Epithelial cell of proximal tubule (primary cell): ENCODE measurements around the genes DENND10 and PRDX3.

DNA sequence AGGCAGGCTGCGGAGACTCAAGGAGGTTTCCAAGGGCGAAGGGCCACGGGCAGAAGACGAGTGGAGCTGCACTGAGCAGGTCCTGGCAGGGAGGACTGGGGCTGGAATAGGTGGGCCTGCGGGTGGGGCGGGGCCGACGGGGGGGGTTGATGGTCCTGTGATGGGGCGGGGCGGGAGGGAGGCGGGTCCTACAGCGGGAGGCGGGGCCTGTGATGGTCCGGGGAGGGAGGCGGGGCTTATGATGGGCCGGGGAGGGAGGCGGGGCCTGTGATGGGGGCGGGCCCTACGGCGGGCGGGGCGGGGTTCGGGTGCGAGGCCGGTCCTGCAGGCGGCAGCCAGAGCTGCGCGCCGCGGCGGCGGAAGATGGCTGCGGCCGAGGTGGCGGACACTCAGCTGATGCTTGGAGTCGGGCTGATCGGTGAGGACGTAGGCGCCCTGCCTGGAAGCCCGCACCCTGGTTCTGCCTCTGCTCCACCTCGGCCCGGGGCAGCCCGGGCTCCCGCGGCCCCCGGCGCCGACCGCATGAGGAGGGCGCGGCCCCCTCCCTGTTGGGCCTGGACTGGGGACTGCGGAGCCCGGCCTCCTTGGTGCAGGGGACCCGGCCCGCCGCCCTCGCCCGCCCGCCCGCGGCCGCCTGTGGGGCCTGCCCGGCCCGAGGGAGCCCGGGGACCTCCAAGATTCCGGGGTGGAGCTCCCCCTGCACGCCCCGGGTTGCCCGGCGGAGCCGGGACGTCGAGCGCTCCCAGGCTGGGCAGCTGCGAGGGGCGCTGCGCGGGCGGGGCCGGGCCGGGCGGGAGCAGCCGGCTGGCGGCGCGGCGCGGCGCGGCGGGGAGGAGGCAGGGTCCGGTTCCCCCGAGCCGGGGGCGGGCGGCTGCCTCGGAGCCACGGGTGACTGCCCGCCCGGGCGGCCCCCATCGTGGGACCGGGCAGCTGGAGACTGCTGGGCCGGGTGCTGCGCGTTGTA, at the start of gene DENND10:
Gene DENND10 (plus strand): TSS at position 334 of the 964 bp plus-strand sequence.
- RAMPAGE, long total RNA: no peak
- RRBS: 1% methylated on average over 52 of the region's 106 CpGs

DNA sequence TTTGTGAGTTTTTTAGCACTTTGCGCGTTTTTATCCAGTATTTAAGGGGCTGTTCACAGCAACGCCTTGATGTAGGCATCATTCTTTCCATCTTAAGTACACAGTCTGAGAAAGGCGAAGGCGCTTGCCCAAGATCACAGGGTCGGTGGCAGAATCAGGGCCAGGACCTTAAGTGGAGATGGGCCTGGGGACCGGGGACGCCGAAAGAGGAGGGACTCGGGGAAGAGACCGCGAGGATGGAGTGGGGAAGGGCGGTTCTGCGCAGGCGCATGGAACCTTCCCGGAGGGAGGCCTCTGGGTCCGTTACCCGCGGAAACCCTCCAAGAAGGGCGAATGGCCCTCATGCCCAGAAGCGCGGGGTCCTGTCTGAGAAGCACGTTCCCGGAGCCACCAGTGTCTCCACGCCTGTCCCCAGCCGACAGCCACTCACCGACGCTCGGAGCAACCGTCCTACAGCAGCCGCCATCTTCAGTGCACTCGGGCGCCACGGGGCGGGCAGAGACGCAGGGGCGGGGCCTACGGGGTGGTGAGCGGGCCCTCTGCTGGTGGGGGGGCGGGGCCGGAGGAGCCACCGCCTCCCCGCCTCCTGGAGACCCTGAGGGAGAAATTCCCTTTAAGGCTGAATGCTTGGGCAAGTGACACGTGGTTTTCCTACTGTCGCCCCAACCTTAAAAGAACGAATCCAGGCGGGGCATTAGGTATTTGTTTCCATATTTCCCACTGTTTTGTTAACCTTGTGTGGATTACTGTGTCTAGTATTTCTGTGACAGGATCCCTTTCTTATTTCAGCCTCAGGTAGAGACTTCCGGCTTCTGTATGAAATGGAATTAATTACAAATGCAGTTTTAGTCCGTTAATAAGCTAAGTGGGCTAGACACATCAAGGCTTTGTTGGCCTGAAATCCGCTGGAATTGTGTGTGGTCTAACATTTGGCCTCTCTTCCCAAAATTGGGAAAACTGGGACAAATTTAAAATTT, at the start of gene PRDX3:
Gene PRDX3 (minus strand): TSS at position 488 of the 977 bp plus-strand sequence.
- RAMPAGE, long total RNA: start-site peak on the minus strand centred at position 482 of the sequence, 19 bp wide, 1,932 and 611 reads in 2 replicates
- RRBS: under 1% methylated on average over 15 of the region's 50 CpGs

DNA sequence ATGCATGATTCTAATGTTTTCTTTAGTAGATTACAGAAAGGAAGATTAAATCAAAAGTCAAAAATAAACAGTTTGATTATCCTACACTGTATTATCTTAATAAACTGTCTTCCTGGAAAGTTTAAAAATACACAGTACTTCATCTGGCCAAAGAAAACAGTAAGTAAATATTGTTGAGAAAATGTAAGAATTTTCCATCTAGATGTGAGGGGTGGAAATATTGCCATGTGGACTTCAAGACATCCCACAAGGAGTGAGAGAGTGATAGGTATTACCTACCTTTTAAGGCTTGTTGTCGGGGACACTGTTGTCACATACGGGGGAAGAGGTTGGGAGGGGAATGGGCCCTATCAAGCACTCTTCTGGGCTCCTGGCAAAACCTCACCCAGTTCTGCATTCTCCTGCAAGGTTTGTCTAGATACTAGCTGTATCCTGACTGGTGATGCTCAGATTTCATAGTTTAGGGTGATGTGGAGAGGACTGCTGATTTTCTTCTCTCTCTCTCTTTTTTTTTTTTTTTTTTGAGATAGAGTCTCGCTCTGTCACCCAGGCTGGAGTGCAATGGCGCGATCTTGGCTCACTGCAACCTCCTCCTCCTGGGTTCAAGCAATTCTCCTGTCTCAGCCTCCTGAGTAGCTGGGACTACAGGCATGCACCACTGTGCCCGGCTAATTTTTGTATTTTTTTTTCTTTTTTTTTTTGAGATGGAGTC, 18.0 kb downstream of the GRK5 start:
- RAMPAGE, long total RNA: no peak
- RRBS: no CpG with 5 or more reads among the region's 6 CpGs

DNA sequence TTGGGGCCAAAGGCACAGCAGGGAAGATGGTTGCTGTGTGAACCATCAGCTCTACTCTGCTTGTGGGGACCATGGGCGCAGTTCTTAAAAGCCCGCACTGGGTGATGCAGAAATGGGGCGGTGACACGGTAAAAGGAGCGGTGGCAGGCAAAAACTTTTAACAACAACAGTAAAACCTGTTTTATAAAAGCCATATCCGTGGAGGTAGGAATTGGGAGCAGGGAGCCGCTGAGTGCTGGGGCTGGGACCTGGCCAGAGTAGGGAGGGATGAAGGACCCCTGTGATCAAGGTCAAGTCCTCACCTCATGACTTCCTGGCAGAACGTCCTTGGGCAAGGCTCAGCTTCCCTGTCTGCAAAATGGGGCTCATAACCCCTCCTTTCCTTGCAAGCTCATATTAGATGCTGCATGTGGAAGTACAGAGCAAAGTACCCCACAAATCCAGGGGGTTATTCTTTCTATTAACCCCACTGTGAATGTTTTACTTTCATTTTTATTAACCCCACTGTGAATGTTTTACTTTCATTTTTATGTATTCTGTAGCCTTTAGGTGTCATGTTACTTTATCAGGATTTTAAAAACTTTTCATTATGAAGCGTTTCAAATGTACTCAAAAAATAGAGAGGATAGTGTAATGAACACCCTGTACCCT, 78.3 kb downstream of the GRK5 start:
- RAMPAGE, long total RNA: no peak
- RRBS: no CpG with 5 or more reads among the region's 9 CpGs

GRCh38 chr10:119288304-119289161, 81.2 kb downstream of the GRK5 start:
- RAMPAGE, long total RNA: no peak
- RRBS: no CpG with 5 or more reads among the region's 11 CpGs

GRCh38 chr10:119341007-119341945, 133.9 kb downstream of the GRK5 start:
- RAMPAGE, long total RNA: no peak
- RRBS: no CpG with 5 or more reads among the region's 13 CpGs

- RAMPAGE, long total RNA: no peak
- RRBS: no CpG with 5 or more reads among the region's 12 CpGs
These were observed 134.6 kb downstream of the GRK5 start for GRCh38 chr10:119341946-119342454.

DNA sequence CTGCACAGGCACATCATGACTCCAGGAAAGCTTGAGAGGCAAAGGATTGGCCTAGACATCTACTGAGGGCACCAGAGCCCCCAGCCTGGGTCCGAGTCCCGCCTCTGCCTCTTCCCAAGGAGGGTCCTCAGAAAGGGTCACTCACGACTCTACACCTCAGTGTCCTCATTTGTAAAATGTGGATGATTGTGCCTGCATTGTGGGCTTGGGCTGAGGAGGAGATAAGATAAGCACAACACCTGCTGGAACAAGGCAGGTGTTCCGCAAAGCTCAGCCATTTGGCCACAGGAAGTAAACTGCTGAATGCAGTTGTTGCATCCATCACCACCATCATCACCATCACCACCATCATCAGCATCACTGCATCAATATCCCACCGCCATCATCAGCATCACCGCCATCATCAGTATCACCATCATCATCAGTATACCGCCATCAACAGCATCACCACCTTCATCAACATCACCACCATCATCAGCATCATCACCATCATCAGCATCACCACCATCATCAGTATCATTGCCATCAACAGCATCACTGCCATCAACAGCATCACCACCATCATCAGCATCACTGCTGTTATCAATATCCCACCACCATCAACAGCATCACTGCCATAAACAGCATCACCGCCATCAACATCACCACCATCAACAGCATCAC, 116.0 kb downstream of the RGS10 start:
- RAMPAGE, long total RNA: no peak
- RRBS: no CpG with 5 or more reads among the region's 8 CpGs

DNA sequence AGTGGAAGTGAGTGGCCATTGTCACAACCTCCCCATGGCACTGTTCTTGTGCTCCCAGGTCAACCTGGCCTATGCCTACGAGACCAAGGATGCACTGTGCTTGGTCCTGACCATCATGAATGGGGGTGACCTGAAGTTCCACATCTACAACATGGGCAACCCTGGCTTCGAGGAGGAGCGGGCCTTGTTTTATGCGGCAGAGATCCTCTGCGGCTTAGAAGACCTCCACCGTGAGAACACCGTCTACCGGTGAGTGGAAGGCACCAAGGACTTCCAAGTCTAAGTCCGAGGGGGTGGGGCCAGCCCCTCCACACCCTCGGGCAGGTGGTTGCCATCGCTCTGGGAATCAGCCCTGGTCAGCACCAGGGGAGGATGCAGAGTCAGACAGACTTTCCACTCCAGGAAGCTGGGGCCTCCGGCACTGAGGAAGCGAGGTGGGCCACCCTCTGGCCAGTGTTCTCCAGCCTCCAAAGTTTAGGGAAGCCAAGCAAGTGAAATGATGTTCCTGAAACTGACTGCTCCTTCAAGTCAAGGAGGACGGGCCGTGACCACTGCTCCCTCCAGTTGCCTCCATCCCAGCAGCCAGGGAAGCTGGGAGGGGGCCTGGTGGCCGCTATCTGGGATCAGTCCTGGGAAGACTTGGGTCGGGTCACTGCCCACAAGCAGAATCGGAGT, 105.8 kb downstream of the RGS10 start:
- RAMPAGE, long total RNA: no peak
- RRBS: no CpG with 5 or more reads among the region's 18 CpGs

DNA sequence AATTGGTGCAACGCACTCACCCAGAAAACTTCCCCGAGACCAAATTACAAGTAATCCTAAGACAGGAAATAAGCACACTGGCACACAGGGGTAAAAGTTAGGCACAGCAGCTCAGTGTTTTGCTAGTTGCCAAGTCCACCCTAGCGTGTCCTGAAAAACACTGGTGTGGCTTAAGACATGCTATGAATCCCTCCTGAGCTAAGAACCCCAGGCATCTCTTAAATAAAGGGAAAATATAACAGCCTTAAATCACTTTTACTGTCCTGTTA, 1.8 kb upstream of the RGS10 start:
- RAMPAGE, long total RNA: no peak
- RRBS: no CpG with 5 or more reads among the region's 3 CpGs

- RAMPAGE, long total RNA: no peak
- RRBS: no CpG with 5 or more reads among the region's 19 CpGs
These were observed 1.1 kb upstream of the INPP5F start for GRCh38 chr10:119724343-119725461.

DNA sequence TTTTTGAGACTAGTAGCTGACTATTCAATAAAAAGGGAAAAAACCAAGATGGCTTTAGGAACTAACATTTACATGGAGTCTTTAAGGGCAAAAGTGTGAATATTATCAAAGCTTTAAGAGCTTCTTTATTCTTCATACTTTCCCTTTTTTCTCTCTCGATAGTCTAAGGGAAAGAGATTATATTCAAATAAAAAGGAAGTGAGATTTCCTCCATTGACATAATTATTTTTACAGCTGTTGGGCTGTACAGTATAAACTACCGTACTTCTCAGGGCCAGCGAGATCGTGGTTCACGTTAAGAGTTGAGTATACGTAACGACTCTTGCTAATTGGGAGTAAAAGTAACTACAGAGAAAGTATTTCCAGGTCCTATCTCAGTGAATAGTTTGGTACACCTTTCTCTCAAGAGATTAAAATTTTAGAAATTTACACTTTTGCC, 57.7 kb downstream of the INPP5F start:
- RAMPAGE, long total RNA: no peak
- RRBS: no CpG with 5 or more reads among the region's 7 CpGs

DNA sequence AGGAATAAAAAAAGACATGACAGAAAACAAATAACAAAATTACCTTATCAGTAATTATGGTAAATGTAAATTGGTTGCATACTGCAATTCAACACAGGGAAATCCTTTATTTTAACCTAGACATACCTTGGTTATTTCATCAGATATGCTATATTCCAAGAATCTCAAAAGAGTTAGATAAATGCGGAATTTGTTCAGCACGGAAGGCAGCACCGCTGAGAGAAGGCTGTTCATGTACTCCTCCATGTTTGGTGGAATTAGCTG, 37.3 kb downstream of the MCMBP start:
- RAMPAGE, long total RNA: no peak
- RRBS: no CpG with 5 or more reads among the region's 3 CpGs

GRCh38 chr10:120838296-120838495, 13.0 kb upstream of the WDR11 start:
- RAMPAGE, long total RNA: no peak

DNA sequence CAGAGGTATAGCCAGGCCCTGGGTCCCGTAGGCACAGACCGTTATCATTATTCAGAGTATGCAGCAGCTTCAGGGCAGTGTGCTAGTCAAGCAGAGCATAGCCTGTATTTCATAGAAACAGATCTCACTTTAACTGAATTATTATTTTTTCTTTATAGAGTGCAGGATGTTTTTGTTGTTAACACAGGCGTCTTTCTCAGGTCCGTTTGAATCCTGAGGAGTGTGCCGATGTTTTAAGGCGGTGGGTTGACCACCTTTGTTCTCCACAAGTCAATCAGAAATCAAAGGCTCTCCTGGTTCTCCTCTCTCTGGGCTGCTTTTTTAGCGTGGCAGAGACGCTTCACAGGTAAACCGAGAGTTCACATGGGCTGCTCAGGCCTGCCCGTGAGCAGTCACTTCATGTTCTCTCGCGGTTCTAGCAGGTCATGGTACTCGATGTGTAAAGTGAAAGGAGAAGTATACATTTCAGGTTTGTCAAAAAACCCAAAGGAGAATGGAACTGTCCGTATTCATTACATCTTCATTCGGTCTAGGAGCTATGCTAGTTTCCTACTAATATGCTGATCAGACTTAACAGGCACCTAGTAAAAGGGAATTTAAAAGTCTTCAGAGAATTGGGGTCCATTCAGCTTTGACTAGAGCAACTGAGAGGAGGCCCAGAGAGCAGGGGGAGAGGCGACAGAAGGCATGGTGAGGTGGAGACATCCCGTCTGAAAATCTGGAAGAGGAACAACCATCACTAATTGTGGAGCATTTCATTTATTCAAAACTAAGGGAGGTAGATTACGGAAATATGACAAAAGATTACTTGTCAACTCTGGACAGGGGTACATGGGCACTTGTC, 54.7 kb downstream of the WDR11 start:
- RAMPAGE, long total RNA: no peak
- RRBS: no CpG with 5 or more reads among the region's 18 CpGs

GRCh38 chr10:120996505-120997181, 145.5 kb downstream of the WDR11 start:
- RAMPAGE, long total RNA: no peak
- RRBS: no CpG with 5 or more reads among the region's 9 CpGs

DNA sequence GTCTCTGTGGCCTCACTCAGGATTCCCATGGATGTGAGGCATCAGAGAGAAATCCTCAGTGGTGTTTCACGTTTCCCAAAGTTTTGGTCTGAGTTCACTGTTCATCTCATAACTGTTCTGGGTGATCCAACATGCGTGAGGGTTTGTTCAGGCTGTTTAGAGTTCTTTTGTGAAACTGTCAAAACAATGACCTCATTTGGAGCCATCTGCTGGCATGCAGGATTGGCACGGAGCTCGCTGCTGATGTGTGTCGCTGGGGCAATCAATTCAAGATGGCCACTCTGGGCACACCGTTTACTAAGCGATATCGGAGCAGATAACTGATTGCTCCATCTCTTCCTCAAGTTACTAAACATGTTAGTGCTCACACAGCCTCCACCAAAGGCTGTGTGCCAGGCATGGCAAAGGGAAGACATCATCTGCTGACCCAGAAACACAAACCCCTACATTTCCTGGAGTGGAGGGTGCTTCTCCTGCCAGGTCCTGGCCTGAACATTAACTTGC, 365.6 kb downstream of the WDR11 start:
- RAMPAGE, long total RNA: no peak
- RRBS: no CpG with 5 or more reads among the region's 8 CpGs

GRCh38 chr10:121549999-121550765, 48.1 kb downstream of the FGFR2 start:
- RAMPAGE, long total RNA: no peak
- RRBS: no CpG with 5 or more reads among the region's 8 CpGs

DNA sequence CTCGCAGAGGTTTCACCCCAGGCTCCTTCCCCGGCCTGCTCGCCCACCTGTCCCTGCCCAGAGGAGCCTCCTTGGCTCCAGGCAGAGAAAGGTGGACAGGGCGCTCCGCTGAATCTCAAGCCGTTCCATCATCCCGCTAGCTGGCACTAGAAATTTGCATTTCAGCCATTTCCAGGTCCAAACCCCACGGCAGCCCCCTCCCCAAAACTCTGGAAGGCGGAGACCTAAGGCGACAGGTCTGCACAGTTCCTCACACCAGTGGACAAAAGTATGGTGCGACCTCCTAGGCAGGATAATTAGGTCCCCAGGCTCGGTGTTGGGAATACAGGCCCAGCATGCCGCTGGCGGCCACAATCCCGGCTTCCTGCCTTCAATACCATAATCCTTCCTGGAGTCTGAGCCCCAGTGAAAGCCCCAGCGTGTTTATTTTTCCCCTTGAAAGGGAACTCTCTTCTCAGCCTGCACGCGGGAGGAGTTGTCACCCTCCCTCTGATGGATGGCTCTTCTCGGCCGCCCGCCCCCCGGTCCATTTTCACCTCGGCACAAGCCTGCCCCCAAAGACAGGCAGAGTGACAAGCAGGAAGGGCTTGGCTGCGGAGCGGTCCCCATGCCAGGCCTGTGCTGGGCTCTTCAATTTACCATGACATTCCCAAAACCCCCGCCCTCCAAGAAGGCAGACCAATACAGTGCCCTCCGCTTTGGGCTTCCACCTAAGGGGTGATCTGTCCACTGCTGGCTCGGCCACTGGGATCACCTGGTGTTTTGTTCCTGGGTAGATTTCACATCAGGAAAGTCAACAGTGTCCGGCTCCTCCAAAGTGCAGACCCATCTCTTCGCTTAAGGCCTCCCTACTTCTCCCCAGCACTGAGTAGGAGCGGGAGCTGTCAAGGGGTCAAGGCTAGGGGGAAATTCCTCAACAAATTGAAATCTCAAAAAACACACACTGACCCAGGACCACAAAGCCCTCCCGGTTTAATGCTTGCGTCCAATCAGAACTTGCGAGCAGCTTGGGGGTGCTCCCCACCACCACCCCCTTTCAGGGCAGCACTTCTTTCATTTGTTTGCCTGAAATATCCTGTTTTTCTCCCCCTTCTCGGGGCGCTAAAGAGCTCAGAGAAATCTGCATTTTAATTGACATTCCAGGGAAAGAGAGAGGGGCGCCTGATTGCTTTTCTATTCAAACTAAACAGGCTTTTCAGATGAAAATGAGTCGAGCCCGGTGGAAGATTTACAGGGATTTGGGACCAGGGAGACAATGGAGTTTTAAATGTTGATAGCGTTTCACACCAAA, 2.1 kb downstream of the FGFR2 start:
- RAMPAGE, long total RNA: no peak
- RRBS: no CpG with 5 or more reads among the region's 40 CpGs

- RAMPAGE, long total RNA: no peak
- RRBS: 1% methylated on average over 22 of the region's 44 CpGs
These were observed 312 bp upstream of the FGFR2 start for GRCh38 chr10:121598522-121598989.